Penis (tissue), 1 donor: ENCODE measurements around the gene BCO1.

GRCh38 chr16:78463553-78464408 lies 364.3 kb downstream of the WWOX start:
- PRO-cap, result no peak

GRCh38 chr16:78502705-78503369 lies 403.4 kb downstream of the WWOX start:
- PRO-cap, result no peak

DNA sequence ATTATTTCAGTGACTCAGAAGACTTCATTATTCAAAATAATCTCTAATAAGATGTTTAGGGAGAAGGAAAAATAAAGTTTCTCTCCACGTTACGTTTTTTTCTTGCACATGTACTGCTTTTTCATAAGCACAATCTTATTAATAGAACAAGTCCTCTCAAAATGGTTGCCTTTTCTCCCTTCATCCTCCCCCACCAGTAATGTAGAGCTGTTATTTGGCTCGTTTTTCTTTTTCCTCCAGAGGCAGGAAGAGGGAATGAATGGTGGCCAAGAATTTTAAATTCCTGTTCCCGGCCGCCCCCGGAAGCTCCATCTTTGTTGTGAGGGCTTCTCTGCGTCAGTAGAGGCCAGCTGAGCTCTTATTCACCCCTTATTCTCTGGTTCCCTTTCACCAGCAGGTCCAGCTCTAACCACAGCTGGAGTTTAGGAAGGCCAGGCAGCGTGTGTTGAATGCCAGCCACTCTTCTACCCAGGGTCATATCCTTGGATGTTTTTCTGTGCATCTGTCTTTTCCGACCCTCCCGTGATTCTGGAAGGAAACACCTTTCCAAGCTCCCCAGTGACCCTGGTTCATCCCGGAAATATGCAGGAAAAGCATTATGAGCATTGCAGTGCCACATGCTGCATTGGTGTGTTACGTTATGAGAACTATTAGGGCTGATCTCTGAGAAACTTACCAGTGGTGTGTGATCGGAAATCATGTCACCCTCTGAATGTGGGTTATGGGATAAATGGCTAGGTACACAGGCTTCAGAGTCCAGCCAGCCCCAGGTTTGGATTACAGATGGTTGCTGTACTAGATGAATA lies 570.5 kb downstream of the WWOX start:
- PRO-cap, result no peak

DNA sequence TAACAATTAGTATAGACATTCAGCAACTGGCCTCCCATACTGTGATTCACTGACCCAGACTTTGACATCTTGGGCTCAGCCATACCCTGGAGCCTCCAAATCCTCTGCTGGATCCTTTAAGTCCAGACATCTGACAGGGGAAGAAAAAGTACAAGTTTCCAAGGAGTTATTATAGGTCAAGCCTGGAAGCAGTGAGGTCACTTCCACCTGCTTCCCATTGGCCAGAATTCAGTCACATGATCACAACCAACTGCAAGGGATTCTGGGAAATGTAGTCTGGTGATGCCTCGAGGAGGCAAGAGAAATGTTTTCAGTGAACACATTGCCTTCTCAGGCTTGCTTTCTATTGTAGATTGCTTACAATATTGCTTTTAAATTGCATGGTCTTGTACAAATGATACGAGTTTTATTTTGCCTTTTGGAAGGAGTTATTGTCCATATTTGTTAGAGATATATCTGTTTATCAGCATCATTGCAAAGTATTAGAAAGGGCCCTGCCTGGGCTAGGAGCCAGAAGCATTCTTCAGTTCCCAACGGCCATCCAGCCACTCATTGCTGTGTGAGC lies 696.8 kb downstream of the WWOX start:
- PRO-cap, result no peak

DNA sequence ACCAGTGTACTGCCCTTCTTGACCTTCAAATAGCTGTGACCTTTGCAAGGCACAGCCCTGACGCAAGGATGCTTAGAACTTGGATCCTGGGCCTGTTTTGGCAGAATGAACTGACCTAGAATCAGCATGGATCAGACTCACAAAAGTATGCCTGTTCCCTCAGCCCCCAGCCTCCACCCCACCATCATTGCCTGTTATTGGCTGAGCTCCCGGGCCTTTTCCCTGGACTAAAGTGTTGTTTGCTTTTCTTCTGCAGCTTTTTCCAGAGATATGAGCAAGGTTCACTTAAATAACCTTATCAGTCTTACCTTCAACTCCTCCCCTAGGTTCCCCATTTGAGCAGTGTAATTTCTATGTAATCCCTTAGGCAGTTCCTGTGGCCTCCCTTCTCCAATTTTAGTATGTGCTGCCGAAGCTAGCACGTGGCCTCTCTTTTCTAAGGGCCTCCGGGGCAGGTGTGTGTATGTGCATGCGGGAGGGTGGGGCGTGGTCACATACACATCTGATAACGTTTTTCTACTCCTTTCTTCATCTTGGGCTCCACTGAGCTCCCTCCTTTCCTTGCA lies 347.3 kb downstream of the MAF start:
- PRO-cap, result no peak

- PRO-cap, result no peak
Observed at GRCh38 chr16:79438330-79438836, 162.2 kb downstream of the MAF start.

DNA sequence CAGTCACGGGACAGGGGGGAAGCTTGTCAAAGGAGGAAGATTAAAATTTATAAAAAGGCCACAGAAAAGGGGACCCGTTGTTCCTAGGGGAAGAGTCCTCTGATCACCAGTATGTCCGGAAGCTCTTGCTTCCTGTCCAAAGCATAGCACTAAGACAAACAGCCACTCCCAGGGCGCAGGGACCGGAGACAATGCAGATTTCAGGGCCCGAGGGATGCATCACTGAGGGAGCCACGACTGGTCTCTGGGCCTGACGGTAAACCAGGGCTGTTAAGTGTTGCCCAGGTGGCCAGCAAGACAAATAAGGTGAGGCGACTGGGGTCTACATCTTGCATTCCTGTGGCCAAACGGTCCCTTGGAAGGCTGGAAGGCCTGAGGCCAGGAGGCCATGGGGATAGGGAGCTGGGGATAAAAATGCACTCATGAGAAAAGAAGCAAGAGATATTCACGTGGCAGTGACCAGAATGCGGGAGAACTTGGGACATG lies 95.1 kb downstream of the MAF start:
- PRO-cap, result no peak

DNA sequence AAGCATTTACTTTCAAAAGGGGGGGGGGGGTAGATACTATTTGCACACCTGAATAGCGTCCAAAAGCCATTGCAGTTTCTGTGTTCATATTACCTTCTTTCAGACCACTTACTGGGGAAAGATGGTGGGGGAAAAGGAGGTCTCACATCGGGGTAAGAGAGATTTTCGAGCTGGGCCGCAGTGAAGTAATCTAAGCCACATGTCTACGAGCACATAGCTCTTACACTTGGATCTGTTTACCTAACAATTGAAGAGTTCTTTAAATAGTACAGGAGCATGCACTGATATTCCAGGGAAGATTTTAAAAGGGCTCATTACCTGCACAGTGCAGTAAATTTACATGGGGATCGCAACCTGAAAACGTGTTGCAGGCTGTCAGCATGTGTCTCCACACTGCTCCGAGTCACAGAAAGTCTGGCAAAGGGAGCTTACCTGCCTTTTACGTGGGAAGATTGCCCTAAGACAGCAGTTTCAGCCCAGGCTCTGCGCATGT lies 12.6 kb downstream of the MAF start:
- PRO-cap, result no peak

GRCh38 chr16:79769285-79769628 lies 168.7 kb upstream of the MAF start:
- PRO-cap, result no peak

DNA sequence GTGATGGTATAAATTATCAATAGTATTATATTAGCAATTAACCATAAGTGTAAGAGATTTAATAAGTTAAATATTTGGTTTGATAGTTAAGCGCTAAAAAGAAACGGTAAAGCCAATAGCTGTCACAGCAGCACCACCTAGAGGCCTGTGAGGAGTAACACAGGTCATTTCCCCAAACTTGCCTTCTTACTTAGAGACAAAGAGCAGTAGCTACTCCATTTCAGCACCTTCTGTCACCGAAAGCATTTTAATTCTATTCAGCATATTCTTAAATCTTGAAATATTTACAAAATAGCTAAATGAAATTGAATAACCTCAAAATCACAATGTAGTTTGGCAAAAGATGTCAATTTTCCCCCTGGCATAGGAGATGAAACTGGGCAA lies 14.3 kb upstream of the DYNLRB2 start:
- PRO-cap, result no peak

- PRO-cap, result no peak
Observed at GRCh38 chr16:80837843-80838322, 33.5 kb upstream of the CDYL2 start.

GRCh38 chr16:80993142-80993801 lies 13.4 kb downstream of the CMC2 start:
- PRO-cap, result no peak

DNA sequence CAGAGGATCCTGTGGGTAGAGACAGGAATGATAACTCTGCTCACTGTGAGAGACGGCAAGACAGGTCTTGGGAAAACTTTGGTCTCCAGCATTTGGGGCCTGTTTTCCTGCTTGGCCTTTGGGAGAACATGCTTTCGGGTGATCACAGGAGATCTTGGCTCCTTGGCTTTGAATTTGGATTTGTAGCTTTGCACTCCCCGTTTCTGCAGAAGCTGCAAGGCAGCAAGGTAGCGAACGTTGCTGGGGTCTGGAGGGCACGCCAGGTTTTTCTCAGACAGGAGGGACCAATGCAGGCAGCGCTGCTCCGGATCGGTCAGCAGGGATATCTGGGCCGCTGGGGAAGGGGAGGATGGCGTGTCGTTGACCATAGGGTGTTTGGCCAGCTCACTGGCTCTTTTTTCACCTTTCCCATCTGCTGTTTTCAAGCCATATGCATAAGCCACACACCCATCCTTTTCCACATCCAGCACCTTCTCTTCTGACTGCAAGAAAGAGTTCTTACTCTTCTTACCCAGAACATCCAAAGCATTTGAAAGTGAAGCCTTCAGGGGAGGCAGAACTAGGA lies 15.8 kb downstream of the C16orf46 start:
- PRO-cap, result no peak

GRCh38 chr16:81096765-81097334 lies 655 bp upstream of the GCSH start:
- PRO-cap, result no peak

GRCh38 chr16:81141361-81141613 lies 45.1 kb upstream of the GCSH start:
- PRO-cap, result no peak

DNA sequence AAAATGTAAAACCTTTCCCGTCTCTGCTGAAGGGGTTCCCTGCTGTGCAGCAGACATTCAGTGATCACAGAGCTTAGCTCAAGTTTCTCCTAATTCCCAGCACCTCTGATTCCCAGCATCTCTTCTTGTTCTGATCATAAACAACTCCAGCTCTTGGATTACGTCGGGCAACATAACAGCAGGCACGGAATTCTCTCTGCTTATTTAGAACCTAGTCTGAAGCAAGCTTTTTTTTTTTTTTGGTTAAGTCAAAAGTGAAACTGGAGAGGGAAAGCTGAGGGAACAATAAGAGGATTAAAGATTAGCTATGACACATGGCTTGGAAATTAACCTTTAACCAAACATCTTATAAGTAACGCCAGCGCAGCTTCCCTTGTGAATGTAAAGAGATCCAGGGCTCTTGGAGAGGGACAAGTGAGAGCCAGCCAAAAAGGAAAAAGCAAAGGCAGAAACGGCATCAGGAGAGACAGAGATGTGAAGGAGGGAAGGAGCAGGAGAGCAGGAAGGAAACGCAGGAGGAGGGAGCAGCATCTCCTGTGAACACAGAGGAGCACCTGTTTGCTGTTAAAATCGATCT lies at the start of gene BCO1:
Gene BCO1 (plus strand): TSS at position 376 of the 577 bp plus-strand sequence.
- PRO-cap, result no peak

- PRO-cap, result no peak
Observed at GRCh38 chr16:81266099-81266638, 27.7 kb downstream of the BCO1 start.

DNA sequence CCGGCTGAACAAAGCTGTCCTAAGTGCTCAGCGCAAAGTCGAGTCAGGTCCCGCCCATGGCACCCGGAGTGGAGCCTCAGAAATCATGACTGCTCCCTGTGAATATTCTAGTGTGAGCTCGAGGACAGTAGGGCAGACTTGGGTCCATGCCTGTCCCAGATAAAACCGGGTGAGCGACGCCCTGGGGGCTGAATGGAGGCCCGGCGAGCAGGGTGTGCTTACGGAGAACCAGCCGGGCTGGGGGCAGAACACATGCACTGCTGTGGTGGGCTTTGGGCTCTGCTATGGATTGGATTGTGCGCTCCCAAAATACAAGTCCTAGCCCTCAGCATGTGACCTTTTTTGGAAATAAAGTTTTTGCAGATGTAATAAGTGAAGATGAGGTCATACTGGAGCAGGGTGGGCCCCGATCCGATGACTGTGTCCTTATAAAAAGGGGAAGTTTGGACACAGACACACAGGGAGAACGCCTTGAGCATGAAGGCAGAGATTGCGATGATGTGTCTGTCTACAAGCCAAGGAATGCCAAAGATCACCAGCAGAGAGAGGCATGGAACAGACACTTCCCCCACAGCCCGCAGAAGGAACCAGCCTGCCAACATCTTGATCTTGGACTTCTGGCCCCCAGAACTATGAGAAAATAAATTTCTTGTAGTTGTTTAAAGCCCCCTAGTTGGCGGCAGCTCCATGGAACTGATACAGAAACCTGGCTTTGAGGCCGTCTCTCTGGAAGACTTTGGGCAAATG lies 12.7 kb upstream of the CMIP start:
- PRO-cap, result bidirectional peak, plus-strand start at position 460 of the sequence, minus-strand start at position 259 of the sequence

GRCh38 chr16:81468030-81468763 lies 23.6 kb downstream of the CMIP start:
- PRO-cap, result no peak

DNA sequence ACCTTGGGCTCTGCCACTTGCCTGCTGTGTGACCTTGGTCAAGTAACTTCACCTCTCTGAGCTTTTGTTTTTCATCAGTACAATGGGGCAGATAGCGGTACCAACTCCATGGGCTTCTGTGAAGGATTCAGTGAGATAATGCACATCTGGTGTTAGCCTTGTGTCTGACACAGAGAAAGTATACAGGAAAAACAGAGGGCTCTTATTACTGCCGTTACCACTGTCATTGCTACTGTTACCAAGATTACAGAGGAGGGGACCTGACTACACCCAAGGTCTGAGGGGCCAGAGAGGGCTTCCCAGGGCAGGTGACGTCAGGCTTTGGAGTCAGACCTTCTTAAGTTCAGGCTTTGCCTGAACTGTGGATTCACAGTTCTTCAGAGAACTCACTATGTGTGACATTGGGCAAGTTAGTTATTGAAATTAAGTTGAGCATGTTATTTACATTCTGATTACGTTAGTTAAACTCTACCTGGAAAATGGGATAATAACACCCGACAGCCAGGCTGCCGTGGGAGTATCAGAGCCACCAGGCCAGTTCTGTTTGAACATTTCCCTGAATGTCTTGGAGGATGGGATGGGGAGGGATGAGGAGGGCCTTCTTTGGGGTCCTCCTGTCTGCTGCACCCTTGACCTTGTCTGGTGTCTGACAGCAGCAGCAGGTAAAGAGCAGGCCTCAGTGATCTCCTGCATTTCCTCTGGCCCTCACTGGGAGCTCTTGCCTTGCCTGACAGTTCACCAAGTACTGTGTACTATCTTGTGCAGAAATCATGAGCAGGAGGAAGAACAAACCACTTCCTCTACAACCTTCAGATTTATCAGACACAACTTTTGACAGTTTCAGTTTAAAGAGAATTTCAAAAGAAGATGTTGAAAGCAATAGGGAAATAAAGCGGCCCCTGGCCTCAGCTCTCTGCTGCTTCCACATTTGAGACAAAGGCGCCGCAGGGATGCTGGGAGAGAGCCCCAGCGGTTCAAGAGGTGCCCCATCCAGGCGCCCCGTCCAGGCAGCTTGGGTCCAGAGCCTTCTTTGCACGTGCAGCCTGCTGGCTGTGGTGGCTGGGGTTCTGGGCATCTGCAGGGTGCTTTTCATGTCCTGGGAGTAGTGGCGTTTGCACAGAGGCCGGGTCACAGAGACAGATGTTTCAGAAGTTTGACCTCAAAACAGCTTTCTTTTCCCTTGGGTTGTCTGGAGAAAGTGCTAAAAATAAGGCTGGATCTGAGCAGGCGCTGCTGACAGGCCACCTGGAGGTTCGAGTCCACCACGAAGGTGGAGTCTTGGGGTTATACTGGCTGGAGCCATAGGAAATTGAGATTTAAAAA lies 25.2 kb downstream of the CMIP start:
- PRO-cap, result no peak